Camera-type eye (tissue), 1 donor: ENCODE measurements around the genes TMEM94 and SMIM5.

DNA sequence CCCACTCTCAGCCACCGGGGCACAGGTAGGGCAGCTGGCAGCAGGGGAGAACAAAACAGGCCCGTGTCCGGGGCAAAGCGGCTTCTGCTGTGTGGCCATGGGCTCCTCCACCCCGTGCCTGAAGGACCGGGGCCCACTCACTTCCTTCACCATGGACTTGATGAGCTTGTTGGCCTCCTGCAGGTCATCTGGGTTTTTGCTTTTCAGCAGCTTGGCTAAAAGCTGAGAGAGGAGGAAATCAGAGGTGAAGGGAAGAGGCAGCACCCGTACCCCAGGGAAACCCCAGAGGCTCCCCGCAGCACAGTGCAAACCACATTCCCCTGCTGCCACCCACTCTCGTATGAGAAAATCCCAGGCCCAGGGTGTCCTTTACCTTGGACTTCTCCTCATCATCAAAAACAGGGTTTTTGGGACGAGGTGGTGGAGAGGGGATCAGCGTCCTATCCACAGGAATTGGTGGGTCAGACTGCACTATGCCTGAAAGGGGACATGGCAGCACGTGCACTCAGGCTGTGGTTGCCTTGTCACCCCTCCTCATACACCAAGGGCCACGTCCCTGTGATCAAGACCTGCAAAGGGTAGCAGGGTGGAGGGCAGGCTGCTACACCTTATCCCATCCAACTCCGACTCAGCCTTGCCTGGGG lies 18.6 kb downstream of the GGA3 start:
- RAMPAGE, long total RNA: no peak

- RAMPAGE, long total RNA: no peak
Observed at GRCh38 chr17:75378226-75378687, 27.2 kb downstream of the GRB2 start.

- RAMPAGE, long total RNA: no peak
Observed at GRCh38 chr17:75456314-75456767, at the start of gene TMEM94. TSS of gene TMEM94 (plus strand) at chr17:75456635.

GRCh38 chr17:75485201-75485714 lies 28.8 kb downstream of the TMEM94 start:
- RAMPAGE, long total RNA: no peak

GRCh38 chr17:75502823-75503446 lies 12.4 kb downstream of the CASKIN2 start:
- RAMPAGE, long total RNA: no peak

DNA sequence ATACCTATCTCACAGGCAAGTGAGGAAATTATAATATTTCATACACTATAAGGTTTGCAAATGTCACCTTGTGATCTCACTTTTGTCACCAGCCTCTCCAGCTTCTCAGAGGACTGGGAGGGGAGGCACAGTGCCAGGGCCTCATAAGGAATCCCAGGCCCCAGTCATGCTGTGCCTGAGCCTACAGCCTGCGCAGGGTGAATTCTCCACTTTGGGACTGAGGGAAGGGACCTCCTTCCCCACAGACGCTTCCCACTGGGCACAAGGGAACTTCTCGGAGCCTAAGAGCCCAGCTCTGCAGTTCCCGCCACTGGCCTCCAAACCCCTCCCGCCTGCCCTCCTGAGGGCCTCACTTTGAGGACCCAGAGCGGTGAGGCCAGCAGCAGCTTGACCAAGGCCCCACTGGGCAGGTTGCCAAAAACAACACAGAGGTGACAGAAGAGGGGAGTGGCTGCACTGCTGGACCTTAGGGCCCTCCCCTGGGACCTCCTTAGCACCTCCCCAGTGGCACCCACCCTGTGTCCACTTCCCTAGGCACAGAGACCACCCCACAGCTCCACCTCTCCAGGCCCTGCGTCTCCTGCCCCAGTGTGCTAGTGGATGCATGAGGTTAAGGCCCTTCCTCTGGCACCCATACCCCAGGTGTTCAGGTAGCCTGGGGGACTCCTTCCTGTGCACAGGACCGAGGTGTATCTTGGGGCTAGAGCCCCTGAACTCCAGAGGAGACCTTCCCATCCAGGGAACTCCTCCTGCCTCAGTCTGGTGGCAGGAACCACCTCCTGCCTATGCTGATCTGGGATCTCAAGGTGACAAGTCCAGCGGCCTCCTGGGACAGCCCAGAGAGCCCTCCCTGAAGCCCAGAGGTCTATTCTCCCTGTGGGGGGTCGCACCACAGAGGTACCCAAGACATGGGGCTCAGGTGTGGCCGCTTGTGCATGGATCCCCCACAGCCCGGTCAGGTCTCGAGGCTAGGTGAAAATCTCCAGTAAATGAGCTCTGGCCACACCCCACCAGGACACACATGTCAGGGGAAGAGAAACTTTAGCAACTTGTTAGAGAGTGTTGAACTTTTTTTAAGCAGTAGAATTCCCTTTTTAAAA lies 3.5 kb downstream of the CASKIN2 start:
- RAMPAGE, long total RNA: no peak

- RAMPAGE, long total RNA: no peak
Observed at GRCh38 chr17:75521620-75522682, 3.5 kb upstream of the LLGL2 start.

- RAMPAGE, long total RNA: no peak
Observed at GRCh38 chr17:75559197-75559541, 28.4 kb upstream of the MYO15B start.

DNA sequence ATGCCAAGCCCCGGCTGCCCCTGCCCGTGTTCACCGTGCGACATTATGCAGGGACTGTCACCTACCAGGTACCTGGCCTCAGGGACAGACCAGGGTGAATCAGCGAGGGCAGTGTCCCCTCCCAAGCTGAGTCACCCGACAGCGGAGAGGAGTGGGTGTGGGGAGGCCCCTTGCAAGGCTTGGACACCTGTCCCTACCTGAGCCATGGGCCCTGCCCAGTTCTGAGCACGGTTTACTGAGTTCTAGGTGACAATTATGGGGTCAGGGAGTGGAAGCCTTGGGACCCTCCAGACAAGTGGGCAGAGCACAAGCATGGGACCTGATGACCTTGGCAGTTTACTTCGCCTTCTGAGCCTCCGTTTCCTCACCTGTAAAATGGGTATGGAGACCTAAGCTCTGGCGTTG lies 13.9 kb downstream of the MYO15B start:
- RAMPAGE, long total RNA: no peak

DNA sequence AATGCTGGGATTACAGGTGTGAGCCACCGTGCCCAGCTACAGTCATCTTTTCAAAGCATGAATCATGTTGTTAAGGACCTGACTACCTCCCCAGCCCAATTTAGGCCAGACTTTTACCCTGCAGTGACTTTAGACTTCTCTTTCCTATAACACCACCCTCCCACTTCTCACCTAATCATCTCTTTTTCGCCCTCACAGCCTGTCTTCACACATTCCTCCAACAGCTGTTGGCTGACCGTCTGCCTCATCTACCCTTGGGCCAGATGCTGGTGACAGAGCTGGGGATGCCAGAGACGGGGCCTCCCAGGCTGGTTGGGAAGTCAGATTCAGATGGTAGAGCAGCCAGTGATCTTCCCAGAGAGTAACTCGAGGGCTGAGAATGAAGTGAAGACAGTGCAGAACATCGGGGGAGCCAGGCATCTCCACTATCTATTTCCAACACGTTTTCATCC lies 19.2 kb downstream of the MYO15B start:
- RAMPAGE, long total RNA: no peak

- RAMPAGE, long total RNA: no peak
Observed at GRCh38 chr17:75628214-75628675, 5.0 kb upstream of the SMIM5 start.

DNA sequence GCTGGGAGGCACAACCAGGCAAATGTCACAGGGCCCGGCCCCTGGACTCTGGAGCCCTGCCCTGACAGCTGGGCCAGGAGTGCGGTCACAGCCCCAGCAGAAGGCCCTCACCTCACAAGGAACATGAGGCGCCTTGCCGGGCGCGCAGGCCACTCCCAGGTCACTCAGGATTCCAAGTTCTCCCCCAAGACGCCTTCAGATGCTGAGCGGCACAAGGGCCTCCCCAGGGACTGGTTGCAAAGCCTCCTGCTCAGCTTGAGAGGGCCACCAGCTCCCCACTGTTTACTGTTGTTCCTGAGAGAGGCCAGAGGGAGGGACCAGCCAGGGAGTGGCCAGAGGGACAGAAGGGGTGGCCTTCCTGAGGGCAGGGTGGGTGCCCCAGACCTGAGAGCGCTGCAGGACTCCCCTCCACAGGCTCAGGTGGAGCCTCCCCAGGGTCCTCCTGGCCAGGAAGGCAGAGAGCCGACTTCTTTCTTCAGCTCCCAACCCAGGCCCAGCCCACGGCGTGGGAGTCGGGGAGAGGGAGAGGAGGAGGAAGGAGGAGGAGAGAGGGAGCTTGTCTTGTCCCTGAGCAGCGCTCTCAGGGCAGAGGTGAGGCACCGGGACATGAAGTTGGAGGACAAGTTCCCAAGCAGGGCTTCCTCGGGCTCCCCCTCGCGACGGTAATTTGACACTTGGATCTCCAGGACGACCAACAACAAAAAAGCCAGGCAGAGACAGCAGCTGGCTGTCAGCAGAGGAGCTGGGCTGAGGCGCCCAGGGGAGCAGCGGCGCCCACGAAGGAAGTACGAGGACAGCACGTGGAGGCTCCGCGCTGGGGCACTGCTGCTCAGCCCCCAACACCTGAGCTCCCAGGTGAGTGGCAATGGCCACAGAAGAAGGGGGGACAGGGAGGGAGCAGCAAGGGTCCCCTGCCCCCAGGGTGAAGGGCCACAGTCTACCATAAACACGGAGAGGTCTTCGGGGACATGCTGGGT lies at the start of gene SMIM5:
Gene SMIM5 (plus strand): TSS at position 87 of the 977 bp plus-strand sequence.
- RAMPAGE, long total RNA: no peak

- RAMPAGE, long total RNA: no peak
Observed at GRCh38 chr17:75642304-75642783, 3.7 kb upstream of the SMIM6 start.

DNA sequence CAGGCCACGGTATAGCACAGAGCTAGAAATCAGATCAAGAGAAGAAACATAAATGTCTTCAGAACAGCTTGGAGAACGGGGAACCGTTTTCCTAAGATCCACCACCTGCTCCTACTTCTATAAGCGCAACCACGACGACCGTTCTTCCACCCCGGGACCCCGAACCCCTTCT lies 272 bp downstream of the RECQL5 start:
- RAMPAGE, long total RNA: no peak

GRCh38 chr17:75691780-75692410 lies 24.8 kb downstream of the SAP30BP start:
- RAMPAGE, long total RNA: no peak

DNA sequence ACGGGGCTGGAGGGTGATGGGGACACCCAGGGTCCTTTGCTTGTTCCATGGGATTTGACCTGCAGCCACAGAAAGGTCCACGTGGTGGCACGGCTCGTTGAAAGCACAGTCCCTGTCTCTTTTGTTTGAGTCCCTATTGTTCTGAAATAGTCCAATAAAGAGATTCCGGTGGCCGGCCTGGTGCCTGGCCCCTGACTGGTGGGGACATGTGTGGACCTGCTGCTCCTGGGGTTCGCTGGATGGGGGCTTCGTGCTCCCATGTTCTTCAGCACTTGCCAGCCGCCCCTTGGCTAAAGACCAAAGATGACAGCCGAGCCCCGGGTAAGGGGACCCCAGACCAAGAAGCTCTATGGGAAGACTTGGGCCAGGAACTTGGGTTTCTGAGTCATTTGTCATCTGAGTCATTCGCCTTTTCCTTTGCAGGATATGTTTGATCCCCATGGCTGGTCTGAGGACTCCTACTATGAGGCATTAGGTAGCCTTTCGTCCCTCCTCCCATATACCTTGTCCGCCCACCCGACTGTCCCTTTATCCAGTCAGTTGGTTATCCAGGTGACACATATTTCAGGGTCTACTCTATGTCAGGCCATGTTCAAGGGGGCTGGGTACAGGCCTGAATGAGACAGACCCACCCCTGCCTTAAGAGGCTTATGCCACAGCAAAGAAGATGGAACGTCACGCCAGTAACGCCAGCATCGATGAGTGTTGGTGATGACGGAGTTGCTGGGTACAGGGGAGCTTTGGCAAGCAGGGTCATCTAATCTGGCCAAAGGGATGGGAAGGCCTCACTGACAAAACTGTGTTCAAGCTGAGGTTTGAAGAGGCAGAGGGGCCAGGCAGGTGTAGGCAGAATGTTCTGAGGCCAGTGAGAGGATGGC lies 17.6 kb upstream of the ITGB4 start:
- RAMPAGE, long total RNA: no peak

- RAMPAGE, long total RNA: no peak
Observed at GRCh38 chr17:75777611-75778074, 1.9 kb downstream of the H3-3B start.

DNA sequence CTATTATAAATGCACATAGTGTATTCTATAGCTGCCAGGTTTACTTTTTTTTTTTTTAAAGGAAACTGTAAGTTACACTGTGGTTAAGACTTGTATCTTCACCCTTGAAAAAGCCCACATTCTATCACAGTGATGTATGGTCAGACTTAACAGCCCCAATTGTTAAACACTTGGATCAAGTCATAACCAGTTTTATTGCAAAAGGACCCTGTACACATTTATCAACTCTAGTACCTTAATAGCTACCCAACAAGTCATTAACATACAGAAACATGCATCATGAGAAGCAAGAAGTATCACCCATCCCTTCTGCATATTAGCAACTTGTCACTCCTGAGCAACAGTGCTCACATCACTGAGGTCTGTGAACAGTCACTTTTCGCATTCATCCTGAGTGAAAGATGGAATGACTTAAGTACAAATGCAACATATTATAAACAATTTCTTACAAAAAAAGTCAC lies 1.5 kb downstream of the H3-3B start:
- RAMPAGE, long total RNA: no peak

- RAMPAGE, long total RNA: no peak
Observed at GRCh38 chr17:75861291-75861696, 6.2 kb upstream of the WBP2 start.

DNA sequence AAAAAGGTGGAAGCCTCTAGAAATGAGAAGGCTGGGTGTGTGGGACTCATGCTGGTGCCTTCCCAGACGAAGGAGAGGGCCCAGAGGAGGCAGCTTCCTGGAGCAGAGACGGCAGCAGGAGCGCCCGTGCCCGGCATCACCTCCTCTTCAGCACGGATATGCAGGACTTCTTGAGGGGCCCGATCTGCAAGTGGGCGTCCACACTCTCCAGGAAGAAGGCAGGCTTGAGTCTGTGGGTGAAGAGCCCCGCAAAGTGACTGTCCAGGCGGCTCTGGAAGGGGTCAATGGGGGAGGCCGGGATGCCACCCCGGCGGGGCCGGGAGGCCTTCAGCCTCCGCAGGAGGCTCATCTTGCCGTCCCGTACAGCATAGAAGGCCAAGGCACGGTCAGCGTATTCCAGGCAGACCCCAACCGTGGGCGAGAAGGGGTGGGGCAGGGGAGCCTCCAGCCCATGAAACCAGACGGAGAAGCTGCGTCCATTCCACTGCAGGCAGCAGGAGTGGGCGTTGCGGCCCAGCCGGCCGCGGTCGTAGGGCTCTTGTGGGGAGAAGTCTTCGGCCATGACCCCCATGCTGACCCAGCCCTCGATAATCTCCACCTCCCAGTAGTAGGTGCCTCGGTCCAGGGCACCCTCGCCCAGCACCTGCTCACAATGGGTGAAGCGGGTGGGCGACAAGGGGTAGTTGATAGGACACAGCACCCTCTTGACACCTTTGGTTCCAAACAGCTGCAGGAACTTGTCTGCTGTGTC lies 3.9 kb downstream of the TRIM47 start:
- RAMPAGE, long total RNA: no peak